Keratinocyte (primary cell): ENCODE data around the genes NOD1 and KBTBD2.

DNA sequence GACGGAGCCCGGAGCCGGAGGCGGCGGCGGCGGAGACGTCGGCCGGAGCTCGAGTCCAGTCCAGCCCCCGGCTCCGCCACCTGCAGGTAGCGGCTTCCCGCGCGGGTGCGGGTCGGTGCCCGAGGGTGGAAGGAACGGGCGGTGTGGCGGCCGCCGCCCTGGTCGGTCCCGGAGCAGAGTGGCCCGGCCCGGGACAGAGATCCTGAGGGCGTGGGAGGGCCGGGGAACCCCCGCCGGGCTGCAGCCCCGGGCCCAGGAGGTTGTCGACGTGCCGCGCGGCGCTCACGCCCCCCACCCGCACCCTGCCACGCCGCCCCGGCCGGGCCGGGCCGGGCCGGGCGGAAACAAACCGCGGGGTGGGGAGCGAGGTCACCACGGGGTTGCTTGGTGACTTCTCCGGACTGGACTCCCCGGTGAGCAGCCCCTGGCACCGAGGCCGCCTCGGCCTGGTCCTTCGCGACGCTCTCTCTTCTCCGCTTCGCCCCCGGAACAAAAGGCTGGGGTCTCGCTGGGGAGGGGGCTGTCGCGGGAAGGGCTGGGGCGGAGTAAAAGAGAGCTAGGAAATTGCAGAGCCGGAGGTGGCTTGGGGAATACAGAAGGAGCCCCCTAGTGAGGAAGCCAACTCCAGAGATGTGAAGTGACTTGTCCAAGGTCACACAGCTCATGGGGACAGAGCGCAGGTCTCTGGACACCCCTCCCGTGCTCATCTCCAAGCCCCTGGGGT lies 447 bp downstream of the WIPF3 start:
CAGE:
- cytosol, long polyA minus RNA = no peak
- cytosol, long polyA plus RNA = no peak
- long polyA plus RNA = no peak
- nucleus, long polyA minus RNA = no peak
- nucleus, long polyA plus RNA = no peak

DNA sequence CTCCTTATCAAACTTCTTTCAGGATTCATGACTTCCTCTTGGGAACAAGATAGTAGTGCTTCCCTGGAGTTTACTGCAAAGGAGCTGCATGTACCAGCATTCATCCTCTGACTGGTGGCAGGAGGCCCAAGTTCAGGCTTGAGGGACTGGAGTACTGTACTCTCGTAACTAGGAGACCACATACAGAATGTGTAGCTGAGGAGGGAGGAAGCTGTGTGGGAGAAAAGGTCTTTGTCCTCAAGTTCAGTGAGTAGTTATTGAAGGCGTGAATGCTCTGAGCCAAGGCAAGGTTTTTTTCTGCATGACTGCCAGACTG lies 12.9 kb downstream of the SCRN1 start:
CAGE:
- cytosol, long polyA minus RNA = no peak
- cytosol, long polyA plus RNA = no peak
- long polyA plus RNA = no peak
- nucleus, long polyA minus RNA = no peak
- nucleus, long polyA plus RNA = no peak

CAGE:
- cytosol, long polyA minus RNA = no peak
- cytosol, long polyA plus RNA = no peak
- long polyA plus RNA = no peak
- nucleus, long polyA minus RNA = no peak
- nucleus, long polyA plus RNA = no peak
Observed at GRCh38 chr7:30027090-30028118, 808 bp upstream of the PLEKHA8 start.

DNA sequence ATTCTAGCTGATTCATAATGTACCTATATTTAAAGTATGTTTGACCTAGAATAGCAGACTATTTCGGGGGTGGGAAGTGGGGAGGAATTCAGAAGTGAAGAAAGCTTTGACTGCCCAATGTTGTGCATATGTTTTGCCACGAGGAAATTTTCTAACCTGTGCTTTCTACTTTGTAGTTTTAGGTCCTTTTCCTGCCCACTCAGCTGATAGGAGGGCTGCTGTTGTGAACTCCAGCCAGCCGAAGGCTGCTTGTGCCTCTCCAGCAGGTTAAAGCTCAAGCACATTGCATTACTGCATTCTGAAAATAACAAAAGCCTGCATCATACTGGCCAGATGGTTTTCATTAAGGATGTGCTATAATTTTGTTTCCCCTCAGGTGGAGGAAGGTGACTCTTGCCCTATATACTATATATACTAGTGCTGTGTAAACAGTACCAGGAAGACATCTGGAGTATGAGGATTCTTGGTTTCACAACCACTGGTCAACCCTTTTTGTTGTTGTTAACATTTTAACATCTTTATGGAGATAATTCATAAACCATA lies 4.5 kb downstream of the PLEKHA8 start:
CAGE:
- cytosol, long polyA minus RNA = no peak
- cytosol, long polyA plus RNA = no peak
- long polyA plus RNA = no peak
- nucleus, long polyA minus RNA = no peak
- nucleus, long polyA plus RNA = no peak

DNA sequence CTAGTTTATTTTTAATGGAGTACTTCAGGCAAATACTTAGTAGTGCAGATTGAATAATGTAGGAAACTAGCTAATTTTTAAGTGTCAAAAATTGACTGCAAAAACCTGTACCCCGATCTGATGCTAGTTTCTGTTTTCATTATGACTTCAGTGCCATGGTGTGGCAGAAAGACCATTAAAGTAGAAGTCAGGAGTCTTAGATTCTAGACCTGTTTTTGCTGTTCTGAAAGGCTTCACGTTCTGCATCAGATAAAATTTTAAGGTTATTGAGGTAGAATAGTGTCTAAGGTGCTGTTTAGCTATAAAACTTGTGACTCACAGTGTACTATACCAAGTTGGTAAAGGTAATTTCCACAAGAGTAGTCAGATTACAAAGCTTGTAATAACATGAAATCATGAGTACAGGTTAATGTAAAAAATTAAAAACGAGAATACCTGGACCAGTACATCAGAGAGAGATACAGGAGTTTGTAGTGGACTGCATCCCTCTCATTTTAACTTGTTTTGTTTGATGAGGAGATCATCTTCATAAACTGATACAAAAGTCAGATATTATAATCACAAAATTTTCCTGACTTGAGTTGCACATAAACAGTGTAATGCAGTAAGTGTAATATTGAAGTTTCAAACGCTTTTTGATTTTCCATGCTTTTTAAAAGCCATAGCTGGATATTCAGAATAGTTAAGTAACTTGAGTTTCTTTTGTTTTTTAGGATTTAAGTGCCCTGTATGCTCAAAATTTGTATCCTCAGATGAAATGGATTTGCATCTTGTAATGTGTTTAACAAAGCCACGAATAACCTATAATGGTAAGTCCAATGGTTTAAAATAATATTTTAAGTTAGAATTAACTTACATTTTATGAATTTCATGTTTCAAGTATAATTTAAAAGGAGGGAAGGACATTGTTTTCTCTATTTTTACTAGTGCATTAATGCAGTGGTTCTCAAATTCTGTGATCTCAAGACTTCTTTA lies 38.8 kb downstream of the ZNRF2 start:
CAGE:
- cytosol, long polyA minus RNA = start-site peak on the plus strand centred at position 742 of the sequence, 56 bp wide, 21 reads
- cytosol, long polyA plus RNA = no peak
- long polyA plus RNA = no peak
- nucleus, long polyA minus RNA = no peak
- nucleus, long polyA plus RNA = no peak

CAGE:
- cytosol, long polyA minus RNA = no peak
- cytosol, long polyA plus RNA = no peak
- long polyA plus RNA = no peak
- nucleus, long polyA minus RNA = start-site peak on the minus strand at chr7:30468136-30468504, 5 reads
- nucleus, long polyA plus RNA = no peak
Observed at GRCh38 chr7:30468135-30468804, 10.3 kb downstream of the NOD1 start.

DNA sequence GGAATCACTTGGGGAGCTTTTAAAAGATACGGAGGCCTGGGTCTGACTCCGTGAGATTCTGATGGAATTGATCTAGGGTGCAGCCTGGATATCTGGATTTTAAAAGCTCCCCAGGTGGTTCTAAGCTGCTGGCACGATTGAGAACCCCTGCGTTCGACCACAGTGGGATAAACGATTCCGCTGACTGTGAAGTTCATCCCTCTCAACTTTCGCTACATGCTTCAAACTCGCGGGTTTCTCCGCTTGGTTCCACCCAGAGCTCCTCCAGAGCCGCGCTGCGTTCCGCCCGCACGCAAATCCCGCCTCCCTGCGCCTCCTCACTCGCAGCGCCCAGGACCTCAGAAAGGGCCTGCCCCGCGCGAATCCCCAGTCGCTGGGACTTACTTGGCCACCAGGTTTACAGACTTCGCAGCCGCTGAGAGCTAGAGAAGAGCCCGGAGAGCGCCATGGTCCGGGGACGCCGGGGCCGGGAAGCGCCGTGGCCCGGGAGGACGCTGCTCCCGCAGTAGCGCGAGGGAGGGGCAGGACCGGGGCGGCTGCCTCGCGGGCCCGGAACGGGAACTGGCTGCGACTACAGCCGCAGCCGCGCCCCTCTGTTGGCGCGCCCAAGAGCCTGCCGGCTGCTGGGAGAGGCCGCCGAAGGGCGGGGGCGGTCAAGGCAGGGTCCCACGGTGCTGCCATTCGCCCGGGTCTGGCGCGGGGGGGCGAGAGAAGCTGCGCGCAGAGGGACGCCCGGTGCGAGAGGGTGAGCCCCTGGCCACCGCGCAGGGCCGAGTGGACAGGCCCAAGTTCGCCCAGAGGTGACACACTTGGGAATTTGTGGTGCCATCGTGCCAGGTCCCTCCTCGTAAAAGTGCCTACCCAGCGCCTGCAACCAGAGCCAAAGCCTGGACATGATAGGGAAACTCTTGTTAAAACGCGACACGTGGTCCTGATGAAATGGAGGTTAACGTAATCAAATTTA lies at the start of gene NOD1:
TSS of gene NOD1 (minus strand) at position 563 of the 964 bp plus-strand sequence.
CAGE:
- cytosol, long polyA minus RNA = no peak
- cytosol, long polyA plus RNA = no peak
- long polyA plus RNA = no peak
- nucleus, long polyA minus RNA = no peak
- nucleus, long polyA plus RNA = no peak

CAGE:
- cytosol, long polyA minus RNA = no peak
- cytosol, long polyA plus RNA = no peak
- long polyA plus RNA = no peak
- nucleus, long polyA minus RNA = no peak
- nucleus, long polyA plus RNA = no peak
Observed at GRCh38 chr7:30504915-30505436, 347 bp upstream of the GGCT start.

CAGE:
- cytosol, long polyA minus RNA = no peak
- cytosol, long polyA plus RNA = no peak
- long polyA plus RNA = no peak
- nucleus, long polyA minus RNA = no peak
- nucleus, long polyA plus RNA = no peak
Observed at GRCh38 chr7:30681164-30681703, 1.0 kb downstream of the CRHR2 start.

GRCh38 chr7:30859653-30859852 lies 52.1 kb upstream of the AQP1 start:
CAGE:
- cytosol, long polyA minus RNA = no peak
- cytosol, long polyA plus RNA = no peak
- long polyA plus RNA = no peak
- nucleus, long polyA minus RNA = no peak
- nucleus, long polyA plus RNA = no peak

DNA sequence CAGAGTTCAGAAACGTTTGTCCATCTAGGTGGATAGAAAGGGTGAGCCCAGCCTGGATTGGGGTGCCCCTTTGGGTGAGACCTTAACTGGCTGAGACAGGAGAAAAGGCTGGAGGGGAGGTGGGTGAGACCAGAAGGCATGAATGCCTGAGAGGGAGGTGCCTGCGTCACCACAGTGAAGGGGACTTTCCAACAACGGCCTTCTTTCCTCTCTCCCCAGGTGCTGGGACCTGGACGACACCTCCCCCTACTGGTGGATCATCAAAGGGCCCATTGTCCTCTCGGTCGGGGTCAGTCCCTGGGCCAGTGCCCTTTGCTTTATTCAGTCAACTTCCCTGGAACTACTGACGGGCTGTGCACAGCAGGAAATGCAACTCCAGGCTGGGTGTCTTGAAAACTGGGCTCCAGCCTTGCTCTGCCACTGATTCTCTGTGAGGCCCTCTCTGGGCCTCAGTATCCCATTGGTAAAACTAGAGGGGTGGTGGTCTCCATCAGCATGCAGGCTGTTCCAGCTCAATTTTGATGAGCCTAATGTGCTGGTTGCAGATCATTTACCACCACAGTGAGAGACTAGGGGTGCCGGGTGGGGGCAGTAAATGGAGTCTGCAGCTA lies 11.1 kb downstream of the GHRHR start:
CAGE:
- cytosol, long polyA minus RNA = no peak
- cytosol, long polyA plus RNA = no peak
- long polyA plus RNA = no peak
- nucleus, long polyA minus RNA = no peak
- nucleus, long polyA plus RNA = no peak

CAGE:
- cytosol, long polyA minus RNA = no peak
- cytosol, long polyA plus RNA = no peak
- long polyA plus RNA = no peak
- nucleus, long polyA minus RNA = no peak
- nucleus, long polyA plus RNA = no peak
Observed at GRCh38 chr7:31027169-31027878, 24.8 kb upstream of the ADCYAP1R1 start.

DNA sequence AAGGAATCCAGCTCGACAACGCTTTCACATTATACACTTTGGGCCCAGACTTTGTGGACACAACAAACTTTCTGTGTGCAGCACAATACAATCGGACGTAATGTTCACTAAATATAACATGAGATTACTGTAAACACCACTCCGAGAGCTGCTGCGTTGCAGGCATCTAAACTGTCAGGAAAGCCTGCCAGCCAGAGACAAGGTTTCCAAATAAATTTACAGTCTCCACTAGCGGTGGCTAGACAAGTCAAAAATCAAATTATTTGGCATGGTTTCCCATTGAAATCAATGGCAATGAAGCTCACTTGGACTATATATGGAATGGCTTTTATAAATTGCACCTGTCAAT lies 1.4 kb downstream of the PDE1C start:
CAGE:
- cytosol, long polyA minus RNA = no peak
- cytosol, long polyA plus RNA = no peak
- long polyA plus RNA = no peak
- nucleus, long polyA minus RNA = no peak
- nucleus, long polyA plus RNA = no peak

DNA sequence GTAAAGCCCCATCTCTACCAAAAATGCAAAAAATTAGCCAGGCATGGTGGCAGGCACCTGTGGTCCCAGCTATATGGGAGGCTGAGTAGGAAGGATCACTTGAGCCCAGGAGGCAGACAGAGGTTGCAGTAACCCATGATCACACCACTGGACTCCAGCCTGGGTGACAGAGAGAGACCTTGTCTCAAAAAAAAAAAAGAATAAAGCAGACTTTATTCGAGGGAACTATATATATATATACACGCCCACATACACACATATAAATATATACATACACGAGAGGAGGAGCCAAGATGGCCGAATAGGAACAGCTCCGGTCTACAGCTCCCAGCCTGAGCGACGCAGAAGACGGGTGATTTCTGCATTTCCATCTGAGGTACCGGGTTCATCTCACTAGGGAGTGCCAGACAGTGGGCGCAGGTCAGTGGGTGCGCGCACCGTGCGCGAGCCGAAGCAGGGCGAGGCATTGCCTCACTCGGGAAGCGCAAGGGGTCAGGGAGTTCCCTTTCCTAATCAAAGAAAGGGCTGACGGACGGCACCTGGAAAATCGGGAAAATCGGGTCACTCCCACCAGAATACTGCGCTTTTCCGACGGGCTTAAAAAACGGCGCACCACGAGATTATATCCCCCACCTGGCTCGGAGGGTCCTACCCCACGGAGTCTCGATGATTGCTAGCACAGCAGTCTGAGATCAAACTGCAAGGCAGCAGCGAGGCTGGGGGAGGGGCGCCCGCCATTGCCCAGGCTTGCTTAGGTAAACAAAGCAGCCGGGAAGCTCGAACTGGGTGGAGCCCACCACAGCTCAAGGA lies 25.7 kb downstream of the LSM5 start:
CAGE:
- cytosol, long polyA minus RNA = no peak
- cytosol, long polyA plus RNA = no peak
- long polyA plus RNA = no peak
- nucleus, long polyA minus RNA = no peak
- nucleus, long polyA plus RNA = no peak

DNA sequence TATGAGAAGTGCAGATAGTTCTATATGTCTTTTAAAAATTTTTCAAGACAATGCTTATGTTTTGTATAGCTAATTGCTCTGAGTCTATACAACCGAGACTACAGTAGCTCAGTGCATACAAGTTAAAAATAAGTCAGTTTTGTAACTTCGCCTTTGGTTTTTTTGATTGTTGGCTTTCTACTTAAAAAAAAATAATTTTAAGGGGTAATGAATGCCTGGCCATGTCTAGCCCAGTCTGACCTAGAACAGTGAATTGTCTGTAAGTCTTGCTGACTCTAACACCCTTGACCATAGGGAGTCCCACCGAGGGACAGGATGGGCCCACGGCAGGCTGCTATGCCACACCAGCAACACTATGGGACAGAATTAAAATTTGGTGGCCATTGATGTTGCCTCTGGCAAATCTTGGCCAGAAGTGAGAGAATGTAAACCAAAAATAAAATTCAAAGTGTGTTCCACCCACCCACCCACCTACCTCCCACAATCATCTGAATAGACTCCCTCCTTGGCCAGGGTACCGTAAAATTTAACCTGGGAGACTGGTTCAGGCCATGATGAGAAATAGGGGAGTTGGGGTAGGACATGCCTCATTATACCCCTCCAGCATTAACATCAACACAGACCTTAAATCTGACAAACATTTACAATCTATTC lies 32.2 kb downstream of the AVL9 start:
CAGE:
- cytosol, long polyA minus RNA = no peak
- cytosol, long polyA plus RNA = no peak
- long polyA plus RNA = no peak
- nucleus, long polyA minus RNA = no peak
- nucleus, long polyA plus RNA = no peak

DNA sequence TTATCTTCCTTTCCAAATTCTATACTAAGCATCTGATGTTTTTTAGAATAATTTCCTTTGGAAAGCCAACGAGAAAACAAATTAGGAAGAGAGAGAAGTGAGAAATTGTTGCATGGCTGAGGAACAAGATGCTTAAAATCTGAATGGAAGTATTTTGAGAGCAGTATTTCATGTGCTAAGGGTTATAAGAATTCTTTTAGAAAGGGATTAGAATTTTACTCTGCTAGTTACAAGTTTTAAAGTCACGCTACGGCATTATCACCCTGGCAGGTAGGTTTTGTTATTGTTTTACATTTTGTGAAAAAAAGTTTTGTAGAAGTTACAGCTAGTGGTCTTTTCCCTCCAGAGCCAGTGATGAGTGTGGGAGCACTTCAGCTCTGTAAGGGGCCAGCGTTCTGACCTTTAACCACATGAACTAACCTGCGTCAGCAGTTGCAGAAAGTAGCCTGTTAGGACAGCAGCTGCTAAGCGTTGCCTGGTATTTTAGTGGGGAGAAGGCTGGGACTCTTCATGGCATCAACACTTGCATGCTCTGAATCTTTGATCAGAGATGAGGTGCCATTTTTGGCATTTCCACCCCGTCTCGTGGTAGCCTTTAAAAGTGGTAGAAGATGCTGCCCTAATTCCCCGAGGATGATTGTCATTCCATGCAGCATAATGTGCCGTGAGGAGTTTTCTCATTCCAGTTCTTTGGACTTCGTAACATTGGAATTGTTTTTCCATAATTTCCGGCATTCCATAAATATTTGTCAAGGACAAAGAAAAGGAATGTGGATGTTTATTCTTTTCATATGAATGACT lies 92.0 kb downstream of the AVL9 start:
CAGE:
- cytosol, long polyA minus RNA = no peak
- cytosol, long polyA plus RNA = no peak
- long polyA plus RNA = no peak
- nucleus, long polyA minus RNA = no peak
- nucleus, long polyA plus RNA = no peak

CAGE:
- cytosol, long polyA minus RNA = no peak
- cytosol, long polyA plus RNA = no peak
- long polyA plus RNA = no peak
- nucleus, long polyA minus RNA = no peak
- nucleus, long polyA plus RNA = no peak
Observed at GRCh38 chr7:32728374-32729342, 162.9 kb downstream of the KBTBD2 start.

CAGE:
- cytosol, long polyA minus RNA = start-site peak on the minus strand at chr7:32891680-32891759, 9 reads
- cytosol, long polyA plus RNA = start-site peak on the minus strand at chr7:32891542-32891686, 143 and 80 reads in 2 replicates
- long polyA plus RNA = start-site peak on the minus strand at chr7:32891543-32891729, 61 and 162 reads in 2 replicates
- nucleus, long polyA minus RNA = start-site peak on the minus strand at chr7:32891600-32891760, 42 reads
- nucleus, long polyA plus RNA = start-site peak on the minus strand at chr7:32891539-32891595, 63 and 184 reads in 2 replicates; start-site peak on the minus strand at chr7:32891750-32891766, 20 and 40 reads in 2 replicates
Observed at GRCh38 chr7:32890838-32891807, at the start of gene KBTBD2. Gene KBTBD2, minus strand, starts transcription at chr7:32891760.

CAGE:
- cytosol, long polyA minus RNA = no peak
- cytosol, long polyA plus RNA = no peak
- long polyA plus RNA = no peak
- nucleus, long polyA minus RNA = no peak
- nucleus, long polyA plus RNA = no peak
Observed at GRCh38 chr7:32992545-32992942, 35.3 kb downstream of the FKBP9 start.

DNA sequence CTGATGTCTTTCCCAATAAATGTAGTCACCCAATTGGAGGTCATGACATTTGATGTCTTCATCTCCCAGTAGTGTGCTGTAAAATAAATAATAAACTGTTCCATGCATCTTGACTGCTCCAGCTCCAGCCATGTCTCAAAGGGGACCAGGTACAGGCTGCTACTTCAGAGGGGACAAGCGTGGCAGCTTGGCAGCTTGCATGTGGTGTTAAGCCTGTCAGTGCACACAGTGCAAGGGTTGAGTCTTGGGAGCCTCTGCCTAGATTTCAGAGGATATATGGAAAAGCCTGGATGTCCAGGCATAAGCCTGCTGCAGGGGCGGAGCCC lies 7.5 kb upstream of the NT5C3A start:
CAGE:
- cytosol, long polyA minus RNA = no peak
- cytosol, long polyA plus RNA = no peak
- long polyA plus RNA = no peak
- nucleus, long polyA minus RNA = no peak
- nucleus, long polyA plus RNA = no peak